Ovary (tissue), 7 donors: Measurements from ENCODE around the gene CYP19A1.

- PRO-cap, 7 experiments = no peak in any of the 7 experiments
- RAMPAGE, long total RNA, 2 experiments = no peak in any of the 2 experiments
Measured at GRCh38 chr15:49331767-49332634, 91.0 kb upstream of the FGF7 start.

- PRO-cap, 7 experiments = no peak in any of the 7 experiments
- RAMPAGE, long total RNA, 2 experiments = no peak in any of the 2 experiments
Measured at GRCh38 chr15:49428052-49429170, 5.4 kb downstream of the FGF7 start.

GRCh38 chr15:49619940-49620556 lies 570 bp downstream of the FAM227B start:
- PRO-cap, 7 experiments = peak in 7 of 7 experiments; most common plus-strand start chr15:49620403 (in 7); most common minus-strand start chr15:49620299 (in 1)
- RAMPAGE, long total RNA, 2 experiments = no peak in any of the 2 experiments

DNA sequence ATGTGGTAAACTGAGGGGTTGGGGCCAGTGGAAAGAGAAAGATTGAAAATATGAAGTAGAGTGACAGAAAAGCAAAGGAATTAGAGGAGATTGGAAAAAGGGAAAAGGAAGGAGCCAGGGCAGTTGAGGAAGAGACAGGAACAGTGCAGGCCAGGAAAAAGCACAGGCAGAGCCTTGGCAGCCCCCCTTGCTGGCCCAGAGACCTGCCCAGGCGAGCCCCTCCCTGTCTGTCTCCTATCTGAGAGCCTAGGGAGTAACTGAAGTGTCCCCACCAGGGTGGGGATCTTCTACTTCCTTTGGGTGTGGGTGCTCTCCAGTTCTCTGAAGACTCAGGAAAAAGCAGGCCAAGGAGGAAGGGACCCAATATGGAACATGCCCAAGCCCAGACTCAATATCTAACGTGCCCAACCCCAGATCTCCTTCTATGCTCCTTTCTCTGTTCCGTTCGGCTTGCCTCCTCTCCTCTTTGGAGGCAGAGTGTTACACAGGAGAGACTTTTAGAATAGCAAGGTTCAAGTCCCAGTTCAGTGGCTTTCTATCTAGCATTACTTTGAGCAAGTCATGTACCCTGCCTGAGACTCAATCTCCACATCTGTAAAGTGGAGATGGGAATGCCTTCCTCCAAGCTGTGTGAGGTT lies 6.8 kb downstream of the ATP8B4 start:
- PRO-cap, 7 experiments = no peak in any of the 7 experiments
- RAMPAGE, long total RNA, 2 experiments = no peak in any of the 2 experiments

DNA sequence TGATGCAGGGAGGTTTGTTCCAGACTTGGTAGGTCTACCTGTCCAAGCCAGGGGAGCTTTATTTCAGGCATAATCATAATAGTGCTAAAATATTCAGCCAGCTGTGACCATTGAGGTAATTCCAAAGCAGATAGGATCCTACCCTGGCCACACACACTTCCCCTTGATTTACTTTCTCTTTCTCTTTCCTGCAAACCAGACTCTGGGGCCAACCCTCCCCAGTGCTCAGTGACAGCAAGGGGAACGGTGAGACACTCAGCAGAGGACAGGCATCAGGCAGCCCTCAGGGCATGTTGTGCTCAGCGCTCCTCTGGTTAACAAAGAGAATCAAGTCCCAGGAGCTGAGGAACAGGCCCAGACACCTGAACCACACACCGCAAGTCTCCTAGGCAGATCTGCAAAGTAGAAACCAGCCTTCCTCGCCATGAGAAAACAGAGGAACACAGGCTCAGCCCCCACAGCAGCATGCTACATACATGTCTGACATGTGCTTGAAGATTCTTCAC lies 17.7 kb downstream of the HDC start:
- PRO-cap, 7 experiments = peak in 1 of 7 experiments; most common plus-strand start position 254 of the sequence (in 1)
- RAMPAGE, long total RNA, 2 experiments = no peak in any of the 2 experiments

DNA sequence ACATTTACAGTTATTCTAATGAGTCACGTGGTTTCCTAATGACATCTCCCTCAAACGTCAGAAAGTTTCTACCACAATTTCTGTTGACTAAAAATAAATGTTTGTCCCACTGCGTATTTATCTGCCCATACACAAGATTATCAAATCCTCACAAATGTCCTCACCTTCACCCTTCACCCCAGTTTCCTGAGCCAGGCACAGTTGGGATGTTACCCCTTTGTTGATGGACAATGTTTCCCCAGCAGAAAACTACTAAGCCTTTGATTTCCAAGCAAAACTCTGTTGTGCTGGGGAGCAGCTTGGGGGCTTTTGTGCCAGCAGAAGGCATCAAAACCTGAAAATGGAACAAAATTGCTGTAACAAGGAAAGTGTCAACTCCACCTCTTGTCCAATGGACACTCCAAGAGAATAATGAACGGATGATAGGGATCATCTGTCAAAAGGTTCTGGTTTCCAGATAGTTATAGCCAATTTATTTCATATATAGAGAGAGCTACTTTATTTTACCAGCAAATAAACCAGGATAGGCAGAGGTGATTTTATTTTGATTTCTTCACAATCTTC lies 16.2 kb downstream of the HDC start:
- PRO-cap, 7 experiments = no peak in any of the 7 experiments
- RAMPAGE, long total RNA, 2 experiments = no peak in any of the 2 experiments

GRCh38 chr15:51089542-51090141 lies 5.1 kb downstream of the TNFAIP8L3 start:
- PRO-cap, 7 experiments = peak in 1 of 7 experiments; most common plus-strand start chr15:51090069 (in 1); most common minus-strand start chr15:51089823 (in 1)
- RAMPAGE, long total RNA, 2 experiments = no peak in any of the 2 experiments

GRCh38 chr15:51114361-51114837 lies 19.7 kb upstream of the TNFAIP8L3 start:
- PRO-cap, 7 experiments = no peak in any of the 7 experiments
- RAMPAGE, long total RNA, 2 experiments = no peak in any of the 2 experiments

- PRO-cap, 7 experiments = peak in 1 of 7 experiments; most common plus-strand start chr15:51208589 (in 1)
- RAMPAGE, long total RNA, 2 experiments = no peak in any of the 2 experiments
Measured at GRCh38 chr15:51208315-51208746, 113.6 kb upstream of the TNFAIP8L3 start.

DNA sequence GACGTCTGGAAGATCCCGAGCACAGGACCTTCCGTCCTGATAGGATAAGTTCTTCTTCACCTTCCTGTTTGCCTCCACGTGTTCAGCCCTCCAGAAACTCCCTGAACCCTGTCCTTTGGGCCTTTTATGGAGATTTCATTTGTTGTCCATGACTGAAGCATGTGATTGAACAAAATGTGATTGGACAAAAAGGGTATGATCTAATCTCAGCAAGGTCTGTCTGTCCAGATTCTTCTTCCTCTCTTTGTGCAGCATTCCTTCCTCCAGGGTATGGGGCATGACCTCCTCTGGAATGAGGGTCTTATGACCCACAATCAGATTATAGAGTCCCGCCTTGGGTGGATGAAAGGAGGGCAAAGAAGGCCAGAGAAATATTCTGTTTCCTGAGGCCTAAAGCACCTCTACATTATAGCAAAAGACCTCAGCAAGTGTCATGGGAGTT lies at the start of gene CYP19A1:
Gene CYP19A1, minus strand, starts transcription at position 100 of the 442 bp plus-strand sequence.
- PRO-cap, 7 experiments = no peak in any of the 7 experiments
- RAMPAGE, long total RNA, 2 experiments = no peak in any of the 2 experiments

DNA sequence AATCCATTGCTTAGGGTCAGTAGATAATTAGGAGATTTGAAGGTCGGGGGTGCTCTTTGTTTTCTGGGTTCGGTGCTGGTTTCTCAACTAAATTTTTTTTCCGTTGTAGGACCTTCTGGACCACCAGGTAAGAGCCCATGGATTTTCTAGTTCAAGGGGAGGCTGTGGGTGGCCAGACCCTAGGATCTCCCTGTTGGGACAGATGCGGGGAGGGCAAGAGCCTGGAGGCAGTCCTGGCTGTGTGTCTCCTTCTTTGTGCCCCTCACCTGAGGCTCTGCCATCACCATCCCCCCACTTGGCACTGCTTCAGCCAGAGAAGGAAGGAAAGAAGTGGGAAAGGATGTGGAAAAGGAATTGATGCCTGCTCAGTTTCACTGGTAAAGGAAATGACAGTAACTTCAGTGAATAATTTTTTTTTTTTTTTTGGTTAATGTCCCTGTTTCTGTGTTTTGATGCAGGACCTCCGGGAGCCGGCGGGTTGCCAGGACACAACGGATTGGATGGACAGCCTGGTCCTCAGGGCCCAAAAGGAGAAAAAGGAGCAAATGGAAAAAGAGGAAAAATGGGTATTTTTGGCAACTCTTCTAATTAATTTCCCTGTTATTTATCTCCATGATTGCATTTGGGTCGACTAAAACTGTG lies 42.0 kb downstream of the GLDN start:
- PRO-cap, 7 experiments = no peak in any of the 7 experiments
- RAMPAGE, long total RNA, 2 experiments = no peak in any of the 2 experiments

DNA sequence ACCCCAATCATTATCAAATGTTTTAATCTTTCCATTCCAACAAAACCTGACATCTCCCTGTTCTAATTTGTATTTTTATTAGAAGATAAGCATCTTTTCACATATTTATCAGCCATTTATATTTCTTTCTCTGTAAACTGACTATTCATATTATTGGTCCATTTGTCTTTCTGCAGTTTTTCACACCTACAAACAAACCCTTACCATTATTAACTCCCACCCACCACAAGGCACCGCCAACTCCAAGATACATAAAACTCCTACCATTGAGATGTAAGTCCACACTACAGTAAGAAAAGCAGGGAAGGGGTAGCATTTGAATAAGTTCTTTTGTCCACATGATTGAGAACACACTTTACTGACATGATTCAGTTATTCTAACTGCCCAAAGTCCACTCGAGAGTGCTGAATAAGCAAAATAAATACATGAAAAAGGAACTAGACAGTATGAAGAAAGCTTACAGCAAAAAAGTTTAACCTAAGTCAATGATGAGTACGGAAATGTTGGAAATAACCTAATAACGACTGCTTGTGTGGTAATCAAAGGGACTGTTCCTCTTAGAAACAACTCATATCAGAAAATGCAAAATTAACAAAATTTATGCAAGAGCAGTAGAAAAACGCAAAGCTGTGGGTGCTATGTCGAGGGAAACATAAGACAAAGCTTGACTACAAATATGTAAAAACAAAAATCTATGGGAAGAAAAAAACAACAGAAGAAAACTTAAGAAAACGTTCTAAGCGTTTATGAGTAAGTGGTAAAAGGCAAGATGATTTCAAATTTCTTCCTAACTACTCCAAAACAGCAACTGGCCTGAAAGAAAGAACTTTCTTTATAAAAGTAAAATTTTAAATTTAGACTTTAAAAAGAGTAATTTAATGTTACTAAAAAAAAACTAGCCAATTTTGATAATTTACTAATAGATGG lies 36.6 kb downstream of the DMXL2 start:
- PRO-cap, 7 experiments = no peak in any of the 7 experiments
- RAMPAGE, long total RNA, 2 experiments = no peak in any of the 2 experiments

DNA sequence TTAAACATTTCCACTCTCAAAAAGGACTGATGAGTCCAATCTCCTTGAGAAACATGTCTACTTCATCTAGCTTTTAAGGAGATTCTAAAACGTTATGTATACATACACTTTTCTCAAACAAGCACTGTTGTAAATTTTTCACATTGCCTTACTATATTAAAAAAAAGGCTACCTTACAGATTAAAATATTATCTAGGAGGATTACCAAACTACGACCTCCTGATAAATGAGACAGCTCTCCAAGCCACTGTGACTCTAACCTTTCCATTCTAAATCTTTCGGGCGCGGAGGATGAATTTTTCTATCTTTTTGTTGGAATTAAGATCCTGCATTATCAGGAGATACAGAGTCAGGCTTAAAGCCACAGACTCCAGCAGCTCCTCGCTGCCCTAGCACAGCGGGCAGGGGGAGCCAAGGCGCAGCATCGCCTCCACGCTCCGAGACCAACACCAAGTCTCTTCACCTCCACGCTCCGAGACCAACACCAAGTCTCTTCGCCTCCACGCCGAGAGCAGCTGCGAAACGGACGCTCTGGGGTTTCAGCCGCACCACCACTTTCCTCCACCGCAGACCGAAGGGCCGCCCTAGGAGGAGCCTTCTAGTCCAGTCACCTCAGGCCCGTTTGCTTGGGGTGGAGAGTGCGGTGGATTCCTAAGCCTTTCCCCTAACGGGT lies 846 bp downstream of the DMXL2 start:
- PRO-cap, 7 experiments = peak in 6 of 7 experiments; most common plus-strand start position 392 of the sequence (in 3)
- RAMPAGE, long total RNA, 2 experiments = no peak in any of the 2 experiments

- PRO-cap, 7 experiments = no peak in any of the 7 experiments
- RAMPAGE, long total RNA, 2 experiments = no peak in any of the 2 experiments
Measured at GRCh38 chr15:51848782-51849704, 19.6 kb downstream of the TMOD3 start.

DNA sequence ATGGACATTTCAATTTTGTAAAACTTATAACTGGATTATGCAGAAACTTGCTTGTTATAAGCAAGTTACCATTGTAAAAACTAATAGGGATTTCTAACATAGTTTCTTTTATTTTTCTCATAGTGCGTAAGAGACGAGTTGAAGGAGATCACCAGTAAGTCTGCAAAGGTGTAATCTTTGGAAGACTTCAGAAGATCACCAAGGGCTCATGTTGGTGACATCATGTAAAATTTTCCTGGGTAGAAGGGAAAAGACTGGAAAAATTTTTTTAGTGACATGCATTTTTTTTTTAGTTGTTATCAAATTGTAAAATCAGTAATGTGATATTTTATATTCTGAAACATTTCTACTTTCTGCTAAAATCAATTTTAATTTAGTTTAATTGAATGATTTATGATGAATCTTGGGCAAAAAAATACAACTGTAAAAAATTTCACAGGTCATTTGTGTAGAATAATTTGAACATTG lies 62.9 kb downstream of the LEO1 start:
- PRO-cap, 7 experiments = no peak in any of the 7 experiments
- RAMPAGE, long total RNA, 2 experiments = no peak in any of the 2 experiments

- PRO-cap, 7 experiments = no peak in any of the 7 experiments
- RAMPAGE, long total RNA, 2 experiments = no peak in any of the 2 experiments
Measured at GRCh38 chr15:52136939-52137947, 24.7 kb upstream of the BCL2L10 start.

- PRO-cap, 7 experiments = peak in 4 of 7 experiments; most common plus-strand start chr15:52180487 (in 2); most common minus-strand start chr15:52180407 (in 3)
- RAMPAGE, long total RNA, 2 experiments = no peak in any of the 2 experiments
Measured at GRCh38 chr15:52180204-52181332, 10.6 kb downstream of the GNB5 start.

DNA sequence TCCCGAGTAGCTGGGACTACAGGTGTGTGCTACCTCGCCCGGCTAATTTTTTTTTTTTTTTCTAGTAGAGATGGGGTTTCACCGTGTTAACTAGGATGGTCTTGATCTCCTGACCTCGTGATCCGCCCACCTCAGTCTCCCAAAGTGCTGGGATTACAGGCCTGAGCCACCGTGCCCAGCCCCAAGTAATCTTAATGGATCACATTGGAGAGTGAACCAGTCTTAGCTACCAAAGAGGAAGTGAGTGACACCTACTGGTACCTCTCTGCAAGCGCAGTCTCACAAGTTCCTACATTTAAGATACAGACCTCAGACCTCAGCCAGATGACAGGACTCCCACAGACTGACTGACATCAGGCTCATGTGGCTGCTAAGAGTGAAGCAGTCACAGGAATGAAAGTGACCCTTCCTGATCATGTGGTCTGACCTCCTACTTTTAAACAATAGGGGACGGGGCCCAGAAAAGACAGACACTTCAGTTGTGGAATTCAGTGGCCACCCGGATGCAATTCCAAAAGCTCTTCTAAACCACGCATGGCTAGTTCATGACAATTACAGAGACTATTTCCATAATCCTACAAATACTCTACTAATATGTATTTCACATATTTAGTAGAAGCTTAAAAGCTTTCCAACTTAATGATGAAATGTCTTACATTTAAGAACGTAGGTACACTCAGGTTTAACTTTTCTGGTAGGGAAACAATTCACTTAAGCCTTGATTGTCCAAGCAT lies 36.3 kb upstream of the GNB5 start:
- PRO-cap, 7 experiments = no peak in any of the 7 experiments
- RAMPAGE, long total RNA, 2 experiments = no peak in any of the 2 experiments

DNA sequence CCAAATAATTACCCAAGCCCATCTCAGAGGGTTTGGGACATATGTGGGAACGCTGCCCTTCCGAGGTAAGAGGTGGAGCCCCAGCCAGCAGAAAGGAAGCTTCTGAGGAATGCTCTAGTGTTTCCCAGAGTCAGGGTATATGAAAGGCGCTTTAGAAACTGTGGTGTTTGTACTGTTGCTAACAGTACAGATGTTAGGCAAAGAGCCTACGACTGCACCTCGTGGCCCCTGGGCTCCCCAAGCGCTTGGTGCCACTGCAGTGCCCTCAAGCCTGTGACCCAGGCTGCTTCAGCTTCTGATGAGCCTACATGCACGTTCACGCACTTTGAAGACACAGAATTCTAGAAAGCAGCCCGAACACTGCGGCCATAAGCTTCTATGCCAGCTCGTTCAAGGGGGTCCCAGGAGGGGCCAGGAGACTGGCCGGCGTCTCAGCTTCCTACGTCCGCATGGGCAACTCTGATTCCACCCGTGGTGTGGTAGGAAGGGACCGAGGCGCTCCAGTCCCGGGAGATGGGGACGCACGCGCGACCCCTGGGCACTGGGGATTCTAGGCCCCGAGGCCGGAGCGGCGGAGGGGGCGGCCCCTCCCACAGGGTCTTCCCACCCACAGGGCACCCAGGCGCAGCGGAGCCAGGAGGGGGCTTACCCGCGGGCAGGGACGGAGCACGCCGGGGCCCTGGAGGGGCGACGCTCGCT lies 722 bp downstream of the MYO5C start:
- PRO-cap, 7 experiments = no peak in any of the 7 experiments
- RAMPAGE, long total RNA, 2 experiments = no peak in any of the 2 experiments

GRCh38 chr15:52518845-52519338 lies 9.8 kb downstream of the MYO5A start:
- PRO-cap, 7 experiments = no peak in any of the 7 experiments
- RAMPAGE, long total RNA, 2 experiments = no peak in any of the 2 experiments